Glomerular endothelial cell (primary cell): Measurements from ENCODE around the genes ELOVL7 and SHLD3.

DNA sequence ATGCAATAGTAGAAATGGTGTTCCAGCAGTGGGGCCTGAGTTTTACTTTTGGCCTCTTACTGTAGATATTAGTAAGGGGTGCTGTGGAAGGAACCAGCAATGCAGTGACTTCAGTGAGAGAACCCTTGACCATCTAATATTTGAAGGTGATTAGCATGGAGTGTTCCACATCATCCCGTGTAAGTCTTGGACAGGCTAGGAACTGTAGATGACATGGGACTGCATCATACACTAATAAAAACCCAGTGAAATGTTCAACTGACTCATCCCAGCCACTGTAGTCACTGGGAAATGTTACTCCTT is 610.9 kb downstream of the RAB3C start:
- RAMPAGE, long total RNA = no peak

DNA sequence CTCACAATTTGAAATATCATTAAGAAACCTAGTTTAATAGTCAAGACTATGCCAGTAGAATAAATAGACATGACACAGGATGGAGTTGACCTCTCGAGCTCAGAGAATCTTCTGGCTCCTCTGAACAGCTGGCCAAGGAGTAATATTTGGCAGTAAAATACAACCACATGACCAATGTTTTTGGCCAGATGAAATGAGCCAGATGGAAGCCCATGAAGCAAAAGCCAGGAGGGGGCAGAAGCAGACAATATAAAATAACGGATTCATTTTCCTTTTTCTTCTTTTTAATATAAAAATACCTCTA is 542.2 kb downstream of the PDE4D start:
- RAMPAGE, long total RNA = no peak

DNA sequence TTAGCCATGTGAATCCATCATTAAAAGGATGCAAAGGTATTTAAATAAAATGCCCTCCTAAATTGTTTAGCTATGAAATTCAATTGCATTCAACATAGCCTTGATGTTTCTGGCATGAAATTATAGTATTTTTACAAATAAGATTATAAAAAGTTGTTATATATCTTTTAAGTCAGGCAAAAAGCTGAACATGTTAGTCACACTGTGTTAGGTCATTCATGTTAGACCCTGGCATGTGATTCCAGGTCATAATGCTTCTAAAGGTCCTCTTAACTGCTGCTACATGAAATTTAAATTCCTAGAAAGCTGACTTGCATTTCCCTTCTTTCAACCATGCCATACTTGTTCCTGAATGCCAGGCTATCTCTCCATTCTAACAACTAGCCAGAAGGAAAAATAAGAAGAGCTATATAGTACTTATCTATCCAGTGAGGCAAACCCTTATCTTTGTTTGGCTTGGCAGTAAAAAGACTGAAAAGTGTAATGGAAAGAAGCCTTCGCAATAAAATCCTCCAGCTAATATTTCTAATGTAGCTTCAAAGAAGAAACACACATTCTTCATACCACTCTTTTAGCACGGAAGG is 310.4 kb downstream of the PDE4D start:
- RAMPAGE, long total RNA = no peak

GRCh38 chr5:59642597-59642940 is 251.0 kb downstream of the PDE4D start:
- RAMPAGE, long total RNA = no peak

DNA sequence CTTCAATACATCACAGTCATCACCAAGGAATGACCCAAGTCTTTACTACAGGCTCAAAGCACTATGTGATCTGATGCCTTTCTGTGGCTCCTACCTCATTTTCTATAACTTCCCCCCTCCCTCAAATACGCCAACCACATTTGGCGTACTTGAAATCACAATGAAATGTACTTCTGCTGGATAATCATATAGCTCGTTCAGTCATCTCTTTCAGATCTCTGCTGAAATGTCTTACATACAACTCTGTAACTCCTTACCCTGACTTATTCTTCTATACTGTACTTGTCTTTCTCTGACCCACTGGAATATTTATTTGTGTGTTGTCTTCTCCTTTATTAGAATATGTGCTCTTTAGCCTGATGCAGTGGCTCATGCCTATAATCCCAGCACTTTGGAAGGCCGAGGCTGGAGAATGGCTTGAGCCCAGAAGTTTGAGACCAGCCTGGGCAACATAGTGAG is 143.2 kb downstream of the PDE4D start:
- RAMPAGE, long total RNA = no peak

DNA sequence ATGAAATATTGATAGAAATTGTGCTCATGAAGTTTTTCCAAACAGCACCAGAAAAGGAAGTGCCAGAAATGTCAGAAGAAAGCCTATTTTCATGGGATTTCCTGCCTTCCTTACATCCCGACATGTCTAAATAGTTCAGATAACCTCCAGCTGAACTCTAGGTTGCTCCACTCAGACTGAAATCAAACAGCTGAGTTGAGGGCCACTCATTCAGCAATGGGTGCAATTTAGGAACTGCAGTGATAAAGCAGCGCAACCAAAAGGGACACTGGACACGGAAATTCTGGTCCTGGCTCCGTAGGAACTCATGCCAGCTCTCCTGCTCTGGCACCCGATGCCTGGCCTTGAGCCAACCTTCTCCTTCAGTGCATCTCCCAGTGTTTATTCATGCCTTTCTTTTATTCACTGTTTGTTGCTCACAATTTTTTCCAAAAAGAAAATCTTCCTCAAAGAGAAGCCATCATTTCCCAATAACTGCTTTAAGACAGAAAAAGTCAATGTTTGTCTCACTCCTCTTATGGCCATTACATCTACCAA is 127.1 kb downstream of the PDE4D start:
- RAMPAGE, long total RNA = no peak

DNA sequence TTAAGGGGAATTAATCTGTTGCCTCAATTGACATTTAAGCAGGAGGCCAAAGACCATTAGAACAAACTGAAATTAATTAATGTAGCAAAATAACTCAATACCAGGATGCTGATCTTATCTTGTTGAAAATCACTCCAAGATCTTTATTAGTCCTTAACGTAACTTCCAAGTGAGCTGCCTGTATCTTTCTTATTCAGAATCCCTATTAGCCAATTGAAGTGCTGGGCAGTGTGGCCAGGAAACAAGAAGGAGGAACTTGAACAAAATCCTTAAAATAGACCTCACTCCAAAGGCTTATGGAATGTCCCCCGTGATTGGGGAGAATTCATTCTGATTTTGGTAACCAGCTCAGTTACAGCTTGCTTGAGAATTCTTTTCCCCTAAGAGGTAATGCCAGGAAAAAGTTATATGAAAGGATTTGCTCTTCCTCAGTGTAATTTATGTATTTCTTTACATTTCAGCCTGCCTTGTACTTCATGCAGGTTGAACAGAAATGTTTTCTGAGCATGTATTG is 171.0 kb downstream of the DEPDC1B start:
- RAMPAGE, long total RNA = no peak

DNA sequence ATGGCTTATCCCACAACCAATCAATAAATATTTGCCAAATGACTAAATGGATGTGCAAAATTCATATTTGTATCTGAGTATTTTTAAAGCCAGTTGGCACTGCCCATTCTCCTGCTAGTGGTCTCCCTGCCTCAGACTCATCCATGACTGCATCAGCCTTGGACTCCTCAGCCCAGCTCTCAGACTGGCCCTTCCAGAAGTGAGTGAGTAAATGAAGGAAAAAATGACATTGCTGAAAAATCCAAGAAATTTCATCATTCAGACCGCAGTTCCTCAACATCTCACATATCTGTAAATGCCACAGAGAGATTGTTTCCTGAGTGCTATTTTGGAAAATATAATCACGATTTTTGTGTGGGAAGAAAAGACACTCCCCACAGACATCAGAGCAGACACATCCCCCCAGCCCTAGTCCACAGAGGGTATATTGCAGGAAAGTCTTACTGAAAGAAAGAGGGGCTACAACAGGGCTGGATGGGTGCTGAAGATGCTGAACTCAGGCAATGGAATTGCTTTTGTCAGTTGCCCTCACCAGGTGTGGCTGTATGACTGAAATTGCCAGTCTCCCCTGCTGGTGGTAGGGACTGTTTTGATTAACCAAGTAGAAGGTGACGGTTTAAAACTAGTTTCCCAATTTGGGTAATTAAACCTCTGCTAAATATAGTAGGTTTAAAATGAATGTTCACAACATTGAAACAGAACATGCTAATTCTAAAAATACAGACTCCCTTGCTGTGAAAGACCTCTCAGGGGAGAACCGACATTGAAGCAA is 158.9 kb downstream of the DEPDC1B start:
- RAMPAGE, long total RNA = no peak

DNA sequence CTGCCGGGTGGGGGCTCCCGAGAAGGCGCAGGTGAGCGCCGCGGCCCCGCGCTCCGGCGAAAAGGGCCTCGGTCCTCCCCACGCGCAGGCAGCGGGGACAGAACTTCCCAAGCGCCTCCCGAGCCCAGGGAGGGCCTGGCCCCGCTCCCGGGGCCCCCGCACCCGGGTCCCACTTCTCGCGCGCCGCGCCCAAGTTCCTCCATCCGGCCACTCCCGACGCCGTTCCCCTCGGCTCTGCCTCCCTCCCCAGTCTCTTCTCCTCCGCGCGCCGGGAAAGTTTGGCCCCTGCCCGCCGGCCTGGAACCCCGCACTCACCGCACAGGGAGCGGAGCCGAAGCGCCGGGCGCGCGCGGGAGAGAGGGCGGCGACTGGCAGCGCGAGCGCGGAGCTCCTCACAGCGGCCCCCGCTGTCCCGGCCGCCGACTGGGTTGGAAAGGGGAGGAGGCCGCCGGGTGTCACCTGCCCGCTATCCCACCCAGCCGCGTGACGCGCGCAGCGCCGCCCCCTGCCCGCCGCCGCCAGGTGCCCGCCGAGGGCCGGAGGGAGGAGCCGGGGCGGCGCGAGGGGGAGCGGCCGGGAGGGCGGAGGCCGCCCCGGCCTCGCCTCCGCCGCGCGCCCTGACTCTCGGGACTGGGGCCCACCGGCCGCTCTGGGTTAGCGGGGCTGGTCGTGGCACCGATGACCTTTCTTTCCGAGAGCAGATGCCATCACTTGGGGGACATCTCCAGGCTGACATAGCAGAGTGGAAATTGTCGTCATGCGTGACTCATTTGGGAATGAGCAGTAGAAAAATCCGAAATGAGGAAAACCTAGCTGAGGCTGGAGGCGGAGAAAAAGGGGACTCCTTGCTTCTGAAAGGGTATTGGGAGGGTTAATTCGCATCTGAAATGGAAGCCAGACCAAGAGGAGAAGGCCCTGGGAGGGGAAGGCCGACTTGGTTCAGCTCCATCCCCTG is at the start of gene ELOVL7:
Gene ELOVL7, minus strand, starts transcription at position 425 of the 955 bp plus-strand sequence.
- RAMPAGE, long total RNA = no peak

GRCh38 chr5:61100674-61100889 is 61.7 kb downstream of the SMIM15 start:
- RAMPAGE, long total RNA = no peak

- RAMPAGE, long total RNA = no peak
Measured at GRCh38 chr5:61312422-61312970, 19.6 kb upstream of the ZSWIM6 start.

DNA sequence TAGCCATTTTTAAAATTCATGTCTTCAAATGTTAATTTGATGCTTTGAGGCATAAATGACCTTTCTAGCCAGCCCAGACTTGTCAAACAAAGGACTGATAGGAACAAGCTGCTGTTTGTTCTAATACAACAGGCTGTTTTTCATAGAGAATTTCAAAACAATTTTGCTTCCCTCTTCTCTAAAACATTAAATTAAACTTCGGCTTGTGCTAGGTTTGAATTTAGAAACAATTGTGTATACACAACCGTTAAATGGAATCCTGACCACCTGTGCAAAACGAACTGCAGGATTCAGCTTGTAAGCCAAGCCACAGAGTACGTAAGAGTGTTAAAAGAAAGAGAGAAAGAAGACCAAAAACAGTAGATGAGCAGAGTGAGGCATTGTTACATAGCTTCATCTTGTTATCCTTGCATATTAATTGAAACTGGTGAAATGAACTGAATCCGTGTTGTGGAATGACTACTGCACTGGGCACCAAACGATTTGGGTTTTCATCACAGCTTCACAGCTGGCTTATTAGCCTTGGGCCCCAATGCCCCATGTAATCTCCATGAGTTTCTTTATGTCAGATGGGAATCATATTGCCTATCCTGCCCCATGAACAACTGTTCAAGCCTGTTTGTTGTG is 100.1 kb downstream of the ZSWIM6 start:
- RAMPAGE, long total RNA = no peak

GRCh38 chr5:62305445-62305722 is 622 bp upstream of the KIF2A start:
- RAMPAGE, long total RNA = no peak

DNA sequence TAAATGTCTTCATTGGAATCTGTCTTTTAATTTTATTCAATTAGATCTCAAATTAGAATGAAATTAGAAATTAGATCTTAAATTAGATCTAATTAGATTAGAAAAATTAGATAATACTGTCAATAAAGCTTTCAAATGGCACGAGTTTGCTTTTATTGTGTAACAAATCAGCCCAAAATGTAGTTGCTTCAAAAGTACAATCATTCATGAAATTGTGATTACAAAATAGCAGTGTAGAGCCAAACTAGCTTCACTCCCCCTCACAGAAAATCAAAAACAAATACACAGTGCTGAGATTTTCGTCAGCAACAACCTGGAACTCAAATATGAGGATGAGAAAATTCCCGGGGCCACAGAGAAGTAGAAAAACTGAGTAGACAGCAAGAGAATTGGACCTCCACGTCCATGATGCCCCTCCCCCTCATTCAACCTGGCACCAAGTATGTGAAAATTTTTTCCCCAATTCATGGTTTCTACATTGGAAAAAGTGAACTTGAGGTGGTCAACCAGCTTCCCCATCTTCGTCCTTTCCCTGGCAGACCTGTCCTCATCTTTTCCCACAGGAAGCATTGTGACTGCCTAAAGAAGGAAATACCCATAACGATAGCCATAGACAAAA is 664.4 kb downstream of the LRRC70 start:
- RAMPAGE, long total RNA = no peak

DNA sequence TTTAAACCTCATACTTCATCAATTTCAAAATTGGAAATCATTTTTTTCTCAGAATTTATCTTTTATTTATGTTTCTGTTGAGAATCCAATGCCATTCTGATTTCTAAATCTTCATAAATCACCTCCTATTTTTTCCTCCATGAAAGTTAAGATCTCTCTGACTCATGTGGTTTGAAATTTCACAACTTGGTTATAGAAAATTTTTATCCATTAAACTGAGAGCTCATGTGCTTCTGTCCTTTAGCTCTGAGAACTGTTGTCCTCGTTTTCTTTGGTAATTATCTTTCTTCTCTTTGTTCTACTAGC is 1.5 kb upstream of the RNF180 start:
- RAMPAGE, long total RNA = no peak

DNA sequence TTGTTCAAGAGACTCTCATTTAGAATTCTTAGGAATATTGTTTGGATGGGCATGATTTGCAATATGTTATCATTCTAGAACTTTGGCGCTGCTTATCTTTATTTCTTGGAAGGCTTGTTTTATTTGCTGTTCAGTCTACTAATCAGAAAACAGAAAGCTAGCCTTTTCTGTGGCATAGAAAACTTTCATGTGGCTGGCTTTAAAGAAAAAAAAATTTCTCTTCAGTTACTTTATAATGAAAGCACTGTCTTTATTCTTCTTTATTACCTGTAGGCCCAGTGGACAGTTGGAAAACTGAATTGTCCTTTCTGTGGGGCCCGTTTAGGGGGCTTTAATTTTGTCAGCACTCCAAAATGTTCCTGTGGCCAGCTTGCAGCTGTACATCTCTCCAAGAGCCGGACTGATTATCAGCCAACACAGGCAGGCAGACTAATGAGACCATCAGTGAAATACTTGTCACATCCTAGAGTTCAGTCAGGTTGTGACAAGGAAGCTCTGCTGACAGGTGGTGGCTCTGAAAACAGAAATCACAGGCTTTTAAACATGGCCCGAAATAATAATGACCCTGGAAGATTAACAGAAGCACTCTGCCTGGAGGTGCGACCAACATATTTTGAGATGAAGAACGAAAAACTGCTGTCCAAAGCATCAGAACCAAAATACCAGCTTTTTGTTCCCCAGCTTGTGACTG is 47.8 kb downstream of the RNF180 start:
- RAMPAGE, long total RNA = no peak

GRCh38 chr5:64786337-64786724 is 17.6 kb downstream of the CWC27 start:
- RAMPAGE, long total RNA = no peak

DNA sequence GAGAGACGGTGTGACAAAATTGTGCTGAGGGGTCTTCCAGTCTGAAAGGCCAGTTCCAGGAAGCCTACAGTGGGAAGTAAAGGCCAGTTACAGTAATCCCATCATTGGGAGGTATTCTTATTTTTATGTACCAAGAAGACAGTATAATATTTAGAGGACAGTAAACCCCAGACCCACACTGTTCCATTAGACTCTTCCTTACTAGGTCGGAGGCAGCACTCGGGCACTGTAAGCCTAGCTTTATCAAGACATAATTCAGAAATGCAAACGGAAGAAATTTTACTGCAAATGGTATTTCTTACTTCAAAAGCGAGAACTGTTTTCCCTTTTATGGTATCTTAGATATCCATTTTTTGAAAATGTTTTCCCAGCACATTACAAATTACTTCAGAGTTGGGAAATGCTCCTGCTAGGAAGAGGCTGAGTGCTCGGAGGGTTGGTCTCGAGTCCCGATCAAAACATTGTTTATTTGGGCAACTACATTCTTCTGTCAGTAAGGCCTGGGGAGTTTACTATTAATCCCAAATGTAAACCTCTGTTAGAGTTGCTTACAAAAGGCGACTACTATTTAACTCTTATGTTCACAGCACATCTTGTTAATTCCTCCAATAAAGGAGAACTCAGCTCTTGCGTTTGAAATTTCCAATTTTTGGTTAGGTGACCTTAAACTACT is 332.9 kb downstream of the CWC27 start:
- RAMPAGE, long total RNA = no peak

DNA sequence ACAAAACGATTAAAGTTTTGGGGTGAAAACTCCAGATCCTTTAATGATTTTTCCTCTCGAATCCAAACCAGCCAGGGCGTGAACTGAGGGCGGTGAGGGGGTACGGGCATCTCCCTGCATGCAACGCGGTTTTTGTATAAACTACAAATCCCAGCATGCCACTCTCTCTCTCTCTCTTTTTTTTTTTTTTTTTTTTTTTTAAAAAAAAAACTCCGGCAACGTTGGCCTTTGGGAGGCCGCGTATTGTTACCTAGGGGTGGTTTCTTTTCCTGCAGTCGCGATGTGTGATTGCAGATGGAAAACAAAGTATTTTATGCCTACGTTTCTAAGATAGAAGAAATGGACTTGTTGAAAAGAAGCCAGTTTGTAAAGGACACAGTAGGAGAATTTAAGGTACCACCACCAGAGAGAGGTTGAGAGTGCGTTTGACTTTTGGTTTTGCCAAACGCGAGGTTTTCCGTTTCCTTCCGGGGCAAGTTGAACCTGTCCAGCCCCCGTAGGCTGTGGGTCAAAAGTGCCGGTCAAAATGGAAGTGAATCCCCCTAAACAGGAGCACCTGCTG is at the start of gene SHLD3:
Gene SHLD3, plus strand, starts transcription at position 493 of the 562 bp plus-strand sequence.
- RAMPAGE, long total RNA = no peak

DNA sequence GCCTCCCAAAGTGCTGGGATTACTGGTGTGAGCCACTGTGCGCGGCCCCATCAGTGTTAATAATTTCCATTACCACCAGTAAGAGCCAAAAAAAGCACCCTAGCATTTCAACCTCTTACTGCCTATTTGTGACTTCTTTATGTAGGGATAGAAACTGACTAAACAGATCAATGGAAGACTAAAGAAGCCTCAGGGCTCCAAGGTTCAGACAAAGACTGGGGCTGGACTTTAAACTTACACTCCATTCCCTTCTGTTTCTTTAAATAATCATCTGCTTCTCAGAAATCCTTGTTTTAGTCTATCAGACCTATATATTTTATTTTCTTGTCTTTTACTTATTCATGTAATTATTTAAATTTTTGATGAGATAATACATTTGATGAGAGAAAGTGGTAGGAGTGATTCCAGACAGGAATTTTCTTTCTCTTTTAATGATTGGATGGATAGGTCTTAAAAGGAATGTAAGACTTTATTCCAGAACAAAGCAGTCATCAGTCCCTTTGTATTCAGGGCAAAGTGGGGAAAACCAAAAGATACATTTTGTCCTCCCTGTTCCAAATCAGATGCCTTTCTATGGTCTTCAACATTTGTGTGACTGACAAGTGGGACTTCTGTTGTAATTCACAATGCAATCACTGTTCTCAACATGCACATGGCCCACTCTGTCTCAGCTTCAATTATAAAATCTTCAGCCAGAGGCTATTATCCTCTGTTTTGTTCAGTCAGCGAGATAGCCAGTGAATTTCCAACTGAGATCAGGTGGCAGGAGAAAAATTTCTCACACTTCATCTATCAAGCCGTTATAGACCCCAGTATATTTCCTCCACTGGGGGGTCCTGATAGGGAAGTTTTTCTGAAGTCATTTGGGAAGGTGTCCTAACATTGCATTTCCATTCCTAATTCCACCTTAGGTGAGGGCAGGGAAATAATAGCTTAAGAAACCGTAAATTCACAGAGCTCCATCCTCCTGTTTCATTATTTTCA is 95.6 kb upstream of the ERBIN start:
- RAMPAGE, long total RNA = no peak